Osteocyte (in vitro differentiated cells): Measurements from ENCODE around the genes PRG4, PDC, RGS2 and B3GALT2.

DNA sequence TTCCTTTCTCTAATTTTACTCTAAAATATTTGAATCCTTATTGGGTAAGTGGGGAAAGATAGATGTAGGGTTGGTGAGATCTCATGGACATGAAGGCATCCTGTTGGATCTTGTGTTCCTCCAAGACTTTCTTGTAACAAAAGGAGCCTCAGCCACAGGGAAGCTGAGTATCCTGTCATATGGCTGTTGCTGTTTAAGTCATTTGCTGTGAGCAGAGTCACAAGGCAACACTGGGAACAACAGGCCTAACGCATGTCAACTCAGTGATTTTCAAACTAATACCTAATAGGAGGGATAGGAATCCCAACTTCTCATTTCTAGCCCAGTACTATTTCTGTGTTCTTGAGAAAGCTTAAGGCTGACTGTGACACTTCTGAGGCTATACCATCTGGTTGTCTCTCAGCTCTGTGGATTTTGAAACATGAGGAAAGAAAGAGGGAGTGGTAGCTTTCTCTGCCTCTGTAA, 166.5 kb upstream of the IVNS1ABP start:
- PRO-cap: no peak

DNA sequence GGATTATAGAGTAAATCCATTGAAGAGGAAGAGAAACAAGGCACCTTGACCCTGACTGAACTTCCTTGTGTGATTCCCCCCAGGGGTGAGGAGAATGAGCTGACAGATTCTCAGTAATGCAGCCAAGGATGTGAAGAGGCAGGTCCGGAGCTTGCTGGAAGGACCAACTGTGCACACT, 54.9 kb upstream of the HMCN1 start:
- PRO-cap: no peak

GRCh38 chr1:185734770-185735348, 668 bp downstream of the HMCN1 start:
- PRO-cap: no peak

GRCh38 chr1:185735349-185735966, 1.3 kb downstream of the HMCN1 start:
- PRO-cap: no peak

DNA sequence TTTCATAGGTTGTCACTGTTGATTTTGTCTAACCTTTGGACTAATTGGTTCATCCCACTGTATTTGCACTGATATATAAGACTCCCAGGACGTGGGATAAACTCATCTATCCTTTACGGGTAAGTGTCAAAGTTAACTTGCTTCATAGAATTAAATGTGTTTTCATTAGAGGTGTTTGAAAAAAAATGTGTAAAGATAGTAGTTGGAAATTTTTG, at the start of gene PRG4:
Gene PRG4, plus strand, starts transcription at position 105 of the 215 bp plus-strand sequence.
- PRO-cap: no peak

DNA sequence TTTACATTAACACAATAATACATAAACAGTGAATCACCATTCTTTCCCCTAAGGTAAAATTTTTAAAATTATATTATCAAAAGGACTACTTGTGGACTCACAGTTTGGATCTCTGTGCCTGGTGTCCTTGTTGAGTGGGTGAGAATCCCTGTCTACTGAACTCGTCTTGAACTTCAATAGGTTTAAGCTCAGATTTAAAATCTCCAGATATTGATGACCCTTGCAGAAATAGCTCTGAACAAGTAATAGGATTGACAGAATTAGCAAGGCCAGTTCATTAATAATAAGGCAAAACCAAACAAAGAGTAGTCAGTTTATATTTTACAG, at the start of gene PDC:
Gene PDC, minus strand, starts transcription at position 157 of the 327 bp plus-strand sequence.
- PRO-cap: no peak

- PRO-cap: no peak
These were observed 390 bp downstream of the PLA2G4A start for GRCh38 chr1:186829171-186829507.

- PRO-cap: no peak
These were observed 244.4 kb downstream of the PLA2G4A start for GRCh38 chr1:187073000-187073668.

GRCh38 chr1:187409273-187409770, 580.6 kb downstream of the PLA2G4A start:
- PRO-cap: no peak

- PRO-cap: no peak
These were observed 1328.0 kb downstream of the BRINP3 start for GRCh38 chr1:189149458-189150218.

- PRO-cap: no peak
These were observed 758 bp downstream of the RGS18 start for GRCh38 chr1:192158966-192159473.

- PRO-cap: bidirectional peak, plus-strand start at chr1:192809041, minus-strand start at chr1:192808900
These were observed at the start of gene RGS2 for GRCh38 chr1:192808965-192809122. RGS2 (plus strand) TSS chr1:192809039.

DNA sequence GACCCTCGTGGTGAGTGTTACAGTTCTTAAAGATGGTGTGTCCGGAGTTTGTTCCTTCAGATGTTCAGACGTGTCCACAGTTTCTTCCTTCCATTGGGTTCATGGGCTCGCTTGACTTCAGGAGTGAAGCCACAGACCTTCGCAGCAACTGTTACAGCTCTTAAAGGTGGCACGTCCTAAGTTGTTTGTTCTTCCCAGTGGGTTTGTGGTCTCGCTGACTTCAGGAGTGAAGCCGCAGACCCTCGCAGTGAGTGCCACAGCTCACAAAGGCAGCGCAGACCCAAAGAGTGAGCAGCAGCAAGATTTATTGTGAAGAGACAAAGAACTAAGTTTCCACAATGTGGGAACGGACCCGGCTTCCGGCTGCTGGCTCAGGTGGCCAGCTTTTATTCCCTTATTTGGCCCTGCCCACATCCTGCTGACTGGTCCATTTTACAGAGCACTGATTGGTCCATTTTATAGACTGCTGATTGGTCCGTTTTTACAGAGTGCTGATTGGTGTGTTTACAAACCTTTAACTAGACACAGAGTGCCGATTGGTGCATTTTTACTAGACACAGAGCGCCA, 86.5 kb downstream of the RGS2 start:
- PRO-cap: no peak

DNA sequence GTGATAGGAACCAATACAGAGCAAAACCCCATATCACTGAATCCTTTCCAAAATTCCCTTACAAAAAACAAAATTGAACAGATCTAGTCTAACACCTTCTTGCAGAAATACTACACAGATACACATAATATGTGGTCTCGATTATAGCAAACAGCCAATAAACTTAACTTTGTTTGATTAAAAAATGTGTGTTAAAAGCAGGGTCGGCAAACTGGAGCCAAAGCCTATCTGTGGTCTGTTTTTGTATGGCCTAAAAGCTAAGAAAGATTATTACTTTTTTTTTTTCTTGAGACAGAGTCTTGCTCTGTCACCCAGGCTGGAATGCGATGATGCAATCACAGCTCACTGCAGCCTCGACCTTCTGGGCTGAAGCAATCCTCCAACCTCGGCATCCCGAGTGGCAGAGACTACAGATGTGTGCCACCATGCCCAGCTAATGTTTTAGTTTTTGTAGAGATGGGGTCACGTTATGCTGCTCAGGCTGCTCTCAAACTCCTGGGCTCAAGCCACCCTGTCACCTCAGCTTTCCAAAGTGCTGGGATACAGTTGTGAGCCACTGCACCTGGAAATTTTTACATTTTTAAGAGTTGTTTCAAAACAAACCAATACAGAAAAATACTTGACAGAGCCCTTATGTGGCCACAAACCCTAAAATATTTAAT, 6.4 kb upstream of the GLRX2 start:
- PRO-cap: unidirectional peak, plus-strand start at position 374 of the sequence

- PRO-cap: unidirectional peak, minus-strand start at chr1:193186611
These were observed at the start of gene B3GALT2 for GRCh38 chr1:193185904-193186921. B3GALT2 (minus strand) TSS chr1:193186613.

GRCh38 chr1:193472856-193473422, 286.5 kb upstream of the B3GALT2 start:
- PRO-cap: no peak

GRCh38 chr1:193569595-193570222, 383.3 kb upstream of the B3GALT2 start:
- PRO-cap: no peak

- PRO-cap: no peak
These were observed 1689.0 kb downstream of the KCNT2 start for GRCh38 chr1:194919190-194919652.

DNA sequence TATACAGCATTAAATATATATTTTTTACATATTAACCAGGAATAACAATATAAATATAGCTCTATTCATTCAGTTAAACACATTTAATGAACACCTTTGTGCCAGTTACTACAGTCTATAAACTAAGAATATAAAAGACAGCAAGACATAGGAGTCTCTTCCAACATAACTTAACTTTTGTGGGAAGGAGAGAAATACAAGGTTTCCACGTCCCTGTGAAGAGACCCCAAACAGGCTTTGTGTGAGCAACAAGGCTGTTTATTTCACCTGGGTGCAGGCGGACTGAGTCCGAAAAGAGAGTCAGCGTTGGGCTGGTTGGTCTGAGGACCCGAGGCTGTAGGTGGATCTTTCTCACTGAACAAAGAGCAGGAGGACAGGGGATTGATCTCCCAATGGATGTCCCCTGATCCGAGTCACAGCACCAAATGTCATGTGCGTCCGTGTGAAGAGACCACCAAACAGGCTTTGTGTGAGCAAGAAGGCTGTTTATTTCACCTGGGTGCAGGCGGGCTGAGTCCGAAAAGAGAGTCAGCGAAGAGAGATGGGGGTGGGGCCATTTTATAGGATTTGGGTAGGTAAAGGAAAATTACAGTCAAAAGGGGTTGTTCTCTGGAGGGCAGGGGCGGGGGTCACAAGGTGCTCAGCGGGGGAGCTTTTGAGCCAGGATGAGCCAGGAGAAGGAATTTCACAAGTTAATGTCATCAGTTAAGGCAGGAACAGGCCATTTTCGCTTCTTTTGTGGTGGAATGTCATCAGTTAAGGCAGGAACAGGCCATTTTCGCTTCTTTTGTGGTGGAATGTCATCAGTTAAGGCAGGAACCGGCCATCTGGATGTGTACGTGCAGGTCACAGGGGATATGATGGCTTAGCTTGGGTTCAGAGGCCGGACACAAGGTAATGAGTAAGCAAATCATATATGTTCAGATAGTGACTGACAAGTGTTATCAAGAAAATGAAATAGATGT, 760.2 kb downstream of the KCNT2 start:
- PRO-cap: no peak

GRCh38 chr1:196400733-196401416, 207.4 kb downstream of the KCNT2 start:
- PRO-cap: no peak